Lower leg skin (tissue), 2 donors: Measurements from ENCODE around the gene FAM136A.

DNA sequence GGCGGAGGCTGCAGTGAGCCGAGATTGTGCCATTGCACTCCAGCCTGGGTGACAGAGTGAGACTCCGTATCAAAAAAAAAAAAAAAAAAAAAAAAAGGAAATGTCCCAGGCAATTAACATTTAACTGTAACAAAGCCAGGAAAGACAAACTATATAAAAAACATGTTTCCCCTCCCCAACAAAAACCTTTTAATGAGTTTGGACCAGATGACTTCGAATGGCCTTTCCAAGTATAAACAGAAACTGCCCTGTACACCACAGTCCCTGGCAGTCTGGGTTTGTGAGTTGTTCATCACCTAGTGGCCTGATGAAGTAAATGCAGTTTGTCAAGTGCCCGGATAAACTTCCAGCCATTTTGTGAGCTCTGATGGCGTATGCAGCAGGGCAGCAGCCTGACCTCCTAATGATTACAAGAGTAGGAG is 16.6 kb upstream of the PCBP1 start:
- PRO-cap, result bidirectional peak, plus-strand start at position 353 of the sequence, minus-strand start at position 274 of the sequence
- RAMPAGE, long total RNA, 2 experiments, result no peak in any of the 2 experiments

- PRO-cap, result no peak
- RAMPAGE, long total RNA, 2 experiments, result no peak in any of the 2 experiments
Observed at GRCh38 chr2:70083193-70084220, 3.8 kb upstream of the PCBP1 start.

DNA sequence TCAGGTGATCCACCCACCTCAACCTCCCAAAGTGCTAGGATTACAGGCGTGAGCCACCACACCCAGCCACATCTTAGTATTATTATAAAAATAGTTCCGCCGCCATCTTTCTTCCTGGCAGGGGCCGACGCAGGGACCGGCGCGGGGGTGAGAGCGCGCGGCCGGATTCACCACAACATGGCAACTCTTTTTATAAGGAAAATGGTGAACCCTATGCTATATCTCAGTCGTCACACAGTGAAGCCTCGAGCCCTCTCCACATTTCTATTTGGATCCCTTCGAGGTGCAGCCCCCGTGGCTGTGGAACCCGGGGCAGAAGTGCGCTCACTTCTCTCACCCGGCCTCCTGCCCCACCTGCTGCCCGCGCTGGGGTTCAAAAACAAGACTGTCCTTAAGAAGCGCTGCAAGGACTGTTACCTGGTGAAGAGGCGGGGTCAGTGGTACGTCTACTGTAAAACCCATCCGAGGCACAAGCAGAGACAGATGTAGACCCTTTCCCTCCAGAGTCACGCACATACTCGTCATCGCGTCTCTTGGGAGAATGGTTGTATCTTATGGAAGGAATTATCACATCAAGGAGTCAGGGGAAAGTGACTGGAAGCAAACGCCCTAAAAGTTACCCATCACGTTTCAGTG is 15.2 kb downstream of the PCBP1 start:
- PRO-cap, result no peak
- RAMPAGE, long total RNA, 2 experiments, result no peak in any of the 2 experiments

DNA sequence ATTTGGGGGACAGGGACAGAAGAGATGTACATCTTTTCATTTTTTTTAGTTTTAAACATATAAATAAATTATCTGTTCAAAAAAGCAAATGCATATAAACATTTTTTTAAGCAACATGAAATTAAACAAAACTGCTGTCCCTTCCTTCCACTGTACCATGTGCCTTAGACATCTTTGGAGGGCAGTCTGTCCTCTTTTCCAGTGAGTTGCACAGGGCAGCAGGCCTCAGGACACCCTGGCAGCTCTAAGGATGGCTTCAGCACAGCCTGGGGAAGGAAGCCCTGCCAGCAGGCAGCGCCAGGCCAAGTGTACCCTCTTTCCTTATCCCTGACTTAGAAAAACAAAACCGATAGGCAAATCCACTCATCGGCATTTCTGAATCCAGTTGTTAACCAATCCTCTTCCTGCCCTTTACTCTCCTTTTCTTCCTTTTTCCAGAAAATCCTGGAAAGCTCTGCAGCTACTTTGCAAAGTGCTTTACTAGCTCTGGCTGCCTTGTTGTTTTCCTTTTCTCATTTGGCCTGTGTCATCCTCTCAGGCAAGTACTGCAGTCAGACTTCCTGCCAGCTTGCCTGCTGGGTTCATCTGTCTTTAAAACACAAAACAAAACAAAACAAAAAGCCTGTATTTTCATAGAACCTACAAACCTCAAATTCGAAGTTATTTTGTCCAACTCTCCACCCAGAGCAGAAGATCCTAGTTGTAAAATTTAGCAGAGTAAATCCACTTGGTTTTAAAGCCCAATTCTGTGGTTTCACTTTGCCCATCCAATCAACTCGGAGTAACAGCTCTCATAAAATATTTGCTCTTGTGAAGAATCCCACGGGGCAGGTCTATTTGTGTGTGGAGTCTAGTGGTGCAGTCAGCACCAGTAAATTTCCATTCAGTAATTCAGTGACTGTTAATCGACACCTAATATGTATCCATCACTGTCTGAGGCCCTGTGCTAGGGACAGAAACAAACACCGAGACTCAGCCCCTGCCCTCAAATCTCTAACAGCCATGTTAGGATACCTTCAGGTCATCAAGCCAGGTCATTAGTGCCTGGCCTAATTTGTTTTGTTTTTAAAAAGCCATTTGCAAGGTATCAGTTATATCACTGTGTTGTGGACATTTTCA is 45.2 kb downstream of the PCBP1 start:
- PRO-cap, result bidirectional peak, plus-strand start at position 554 of the sequence, minus-strand start at position 377 of the sequence; bidirectional peak, plus-strand start at position 840 of the sequence, minus-strand start at position 783 of the sequence
- RAMPAGE, long total RNA, 2 experiments, result no peak in any of the 2 experiments

DNA sequence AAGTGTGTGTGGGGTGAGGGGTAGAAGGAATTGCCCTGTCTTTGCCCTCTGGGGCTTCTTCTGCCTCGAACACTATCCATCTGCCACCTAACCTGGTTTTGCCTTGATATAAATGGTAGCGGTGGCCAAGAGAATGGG is 49.9 kb downstream of the C2orf42 start:
- PRO-cap, result no peak
- RAMPAGE, long total RNA, 2 experiments, result no peak in any of the 2 experiments

GRCh38 chr2:70141158-70141329 is 49.8 kb downstream of the C2orf42 start:
- PRO-cap, result no peak
- RAMPAGE, long total RNA, 2 experiments, result no peak in any of the 2 experiments

DNA sequence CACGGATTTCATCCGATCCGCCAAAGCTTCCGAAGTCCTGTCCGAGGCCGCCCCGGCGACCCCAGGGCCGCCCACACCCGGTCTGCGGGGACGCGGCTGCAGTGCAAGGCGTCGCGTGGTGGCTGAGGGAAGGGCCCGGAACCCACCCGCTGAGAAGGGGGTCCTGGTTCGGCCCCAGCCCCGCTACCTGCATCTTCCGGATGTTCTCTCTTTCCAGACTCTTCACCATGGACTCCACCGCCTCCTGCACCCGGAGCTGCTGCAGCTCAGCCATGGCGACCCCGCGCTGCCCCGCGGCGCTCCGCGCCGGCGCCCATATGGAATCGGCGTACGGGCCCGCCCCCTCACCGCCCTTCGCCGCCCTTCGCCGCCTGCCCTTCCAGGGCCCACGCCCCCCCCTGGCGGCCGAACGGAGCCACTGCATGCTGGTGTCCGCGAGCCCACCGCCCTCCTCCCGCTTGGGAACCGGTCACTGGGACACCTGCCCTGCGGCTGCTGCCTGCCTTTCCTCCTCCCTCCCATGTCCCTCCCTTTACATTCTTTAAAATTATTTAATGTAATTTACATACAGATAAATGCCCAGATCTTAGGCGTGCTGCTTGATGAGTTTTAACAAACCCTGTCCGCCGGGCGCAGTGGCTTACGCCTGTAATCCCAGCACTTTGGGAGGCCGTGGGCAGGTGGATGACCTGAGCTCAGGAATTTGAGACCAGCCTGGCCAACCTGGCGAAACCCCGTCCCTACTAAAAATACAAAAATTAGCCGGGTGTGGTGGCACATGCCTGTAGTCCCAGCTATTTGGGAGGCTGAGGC is at the start of gene FAM136A:
Gene FAM136A, minus strand, starts transcription at position 330 of the 813 bp plus-strand sequence.
- PRO-cap, result unidirectional peak, minus-strand start at position 317 of the sequence
- RAMPAGE, long total RNA, 2 experiments, result start-site peak on the minus strand in 2 of 2 experiments, centred at position 308 of the sequence, 163 to 263 reads per replicate

GRCh38 chr2:70381745-70382281 is 79.9 kb upstream of the FAM136A start:
- PRO-cap, result no peak
- RAMPAGE, long total RNA, 2 experiments, result no peak in any of the 2 experiments

DNA sequence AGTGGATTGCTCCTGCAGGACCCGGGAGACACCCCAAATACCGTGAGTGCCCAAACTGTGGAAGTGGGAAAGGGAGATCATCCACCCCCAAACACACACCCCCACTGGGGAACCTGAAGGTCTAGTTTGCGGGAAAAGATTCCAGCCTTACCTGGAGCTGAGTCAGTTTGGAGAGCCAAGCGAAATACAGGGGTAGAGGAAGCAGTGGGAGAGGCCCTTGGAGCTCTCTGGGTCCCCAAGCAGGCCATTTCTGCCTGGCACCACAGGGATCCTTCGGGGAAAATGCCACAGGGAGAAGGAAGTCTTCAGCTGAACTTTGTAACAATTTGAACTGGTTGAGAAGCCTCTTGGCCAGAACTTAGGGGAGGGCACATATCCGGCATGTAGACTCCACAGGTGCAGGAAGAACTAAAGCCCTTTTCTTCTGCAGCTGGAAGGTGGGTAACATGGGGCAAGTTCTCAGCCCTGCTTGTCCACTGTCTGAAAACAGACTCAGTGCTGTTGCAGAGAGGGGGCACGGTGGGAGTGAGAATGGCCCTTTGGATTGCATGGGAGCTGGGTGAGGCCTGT is 101.3 kb upstream of the FAM136A start:
- PRO-cap, result no peak
- RAMPAGE, long total RNA, 2 experiments, result no peak in any of the 2 experiments

DNA sequence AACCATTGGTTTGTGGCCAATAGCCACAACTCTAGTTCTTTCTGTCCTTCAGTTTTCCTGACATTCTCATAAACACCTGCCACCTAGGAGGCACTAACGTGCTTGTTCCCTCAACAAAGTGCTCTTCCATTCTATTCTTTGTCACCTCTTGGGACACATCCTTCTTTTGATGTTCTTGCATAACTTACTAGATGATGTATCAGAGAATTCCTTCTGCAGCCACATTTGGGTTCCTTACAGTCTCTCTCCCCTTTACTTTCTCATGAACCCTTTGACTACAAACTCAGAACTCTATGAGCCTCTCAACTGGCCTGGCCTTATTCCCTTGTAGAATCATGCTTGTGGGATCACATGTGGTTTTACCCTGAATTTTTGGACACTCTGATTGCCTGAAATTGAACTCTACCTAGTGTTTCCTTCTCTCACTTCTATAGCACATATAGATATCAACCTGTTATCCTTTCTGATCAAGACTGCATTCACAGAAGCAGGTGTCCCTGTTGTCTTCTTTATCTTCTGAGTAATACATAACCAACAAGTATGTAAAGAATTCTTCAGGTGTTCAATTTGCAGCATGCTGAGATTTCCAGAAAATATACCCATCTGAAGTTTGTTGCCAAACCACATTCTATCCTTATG is 69.8 kb downstream of the TGFA start:
- PRO-cap, result no peak
- RAMPAGE, long total RNA, 2 experiments, result start-site peak on the minus strand in 1 of 2 experiments, centred at position 284 of the sequence, 5 reads per replicate

DNA sequence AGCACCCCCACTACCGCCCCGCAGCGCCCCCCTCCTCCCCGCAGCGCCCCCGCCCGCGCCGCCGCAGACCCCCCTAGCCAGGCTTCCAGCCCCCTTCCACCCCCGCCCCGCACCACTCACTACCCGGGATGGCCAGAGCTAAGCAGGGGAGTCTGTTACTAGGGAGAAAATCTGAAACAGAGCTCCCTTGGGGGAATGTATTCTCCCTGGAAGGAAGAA is 260 bp upstream of the ADD2 start:
- PRO-cap, result no peak
- RAMPAGE, long total RNA, 2 experiments, result no peak in any of the 2 experiments

GRCh38 chr2:71023680-71024275 is 29.1 kb upstream of the TEX261 start:
- PRO-cap, result no peak
- RAMPAGE, long total RNA, 2 experiments, result start-site peak on the plus strand in 1 of 2 experiments, at chr2:71024040-71024087 at its widest, 11 reads per replicate

DNA sequence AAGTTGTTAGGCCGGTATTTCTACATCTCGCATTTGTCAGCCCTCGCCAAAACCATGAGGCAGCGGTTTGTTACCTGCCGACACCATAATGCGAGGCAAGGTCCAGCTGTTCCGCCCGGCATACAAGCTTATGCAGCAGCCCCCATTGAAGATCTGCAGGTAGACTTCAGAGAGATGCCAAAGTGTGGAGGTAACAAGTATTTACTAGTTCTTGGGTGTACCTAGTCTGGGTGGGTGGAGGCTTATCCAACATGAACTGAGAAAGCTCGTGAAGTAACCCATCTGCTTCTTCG is 18.4 kb upstream of the NAGK start:
- PRO-cap, result unidirectional peak, plus-strand start at position 65 of the sequence
- RAMPAGE, long total RNA, 2 experiments, result start-site peak on the plus strand in 2 of 2 experiments, centred at position 62 of the sequence, 21 to 34 reads per replicate

GRCh38 chr2:71276253-71277337 is 49.7 kb upstream of the PAIP2B start:
- PRO-cap, result bidirectional peak, plus-strand start at chr2:71276583, minus-strand start at chr2:71276450
- RAMPAGE, long total RNA, 2 experiments, result no peak in any of the 2 experiments

DNA sequence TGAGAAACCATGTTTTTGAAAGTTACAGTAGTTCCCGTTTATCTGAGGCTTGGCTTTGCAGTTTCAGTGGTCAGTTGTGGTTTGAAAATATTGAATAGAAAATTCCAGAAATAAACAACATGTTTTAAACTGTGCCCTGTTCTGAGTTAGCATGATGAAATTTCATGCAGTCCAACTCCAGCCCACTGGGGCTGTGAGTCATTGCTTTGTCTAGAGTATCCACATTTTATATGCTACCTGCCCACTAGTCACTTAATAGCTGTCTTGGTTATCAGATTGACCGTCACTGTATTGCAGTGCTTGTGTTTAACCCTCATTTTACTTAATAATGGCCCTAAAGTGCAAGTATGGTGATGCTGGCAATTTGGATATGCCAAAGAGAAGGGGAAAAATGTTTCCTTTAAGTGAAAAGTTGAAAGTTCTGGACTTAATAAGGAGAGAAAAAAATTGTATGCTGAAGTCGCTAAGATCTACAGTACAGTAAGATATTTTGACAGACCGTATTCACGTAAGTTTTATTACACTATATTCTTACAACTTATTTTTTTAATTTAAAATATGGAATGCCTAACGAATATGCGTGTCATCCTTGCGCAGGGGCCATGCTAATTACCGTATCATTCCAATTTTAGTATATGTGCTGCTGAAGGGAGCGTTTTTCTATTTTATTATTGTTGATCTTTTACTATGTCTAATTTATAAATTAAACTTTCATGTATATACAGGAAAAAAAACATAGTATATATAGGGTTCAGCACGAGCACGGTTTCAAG is 47.8 kb downstream of the ZNF638 start:
- PRO-cap, result no peak
- RAMPAGE, long total RNA, 2 experiments, result no peak in any of the 2 experiments

DNA sequence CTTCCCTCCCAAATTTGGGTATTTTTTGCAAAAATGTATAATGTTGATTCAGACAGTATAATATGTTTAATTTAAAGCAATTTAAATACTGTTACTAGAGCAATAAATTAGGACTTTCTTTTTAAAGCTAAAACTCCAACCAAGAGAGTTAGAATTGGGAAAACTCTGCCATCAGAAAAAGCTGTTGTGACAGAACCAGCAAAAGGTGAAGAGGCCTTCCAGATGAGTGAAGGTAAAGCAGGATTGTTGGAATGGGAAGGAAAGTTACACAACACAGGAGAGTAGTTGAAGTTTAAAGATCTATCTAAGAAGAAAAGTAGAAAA is 38.1 kb upstream of the DYSF start:
- PRO-cap, result no peak
- RAMPAGE, long total RNA, 2 experiments, result no peak in any of the 2 experiments

GRCh38 chr2:71451782-71452157 is 14.7 kb upstream of the DYSF start:
- PRO-cap, result no peak
- RAMPAGE, long total RNA, 2 experiments, result no peak in any of the 2 experiments

GRCh38 chr2:71454304-71455112 is 12.0 kb upstream of the DYSF start:
- PRO-cap, result unidirectional peak, minus-strand start at chr2:71454448
- RAMPAGE, long total RNA, 2 experiments, result no peak in any of the 2 experiments

DNA sequence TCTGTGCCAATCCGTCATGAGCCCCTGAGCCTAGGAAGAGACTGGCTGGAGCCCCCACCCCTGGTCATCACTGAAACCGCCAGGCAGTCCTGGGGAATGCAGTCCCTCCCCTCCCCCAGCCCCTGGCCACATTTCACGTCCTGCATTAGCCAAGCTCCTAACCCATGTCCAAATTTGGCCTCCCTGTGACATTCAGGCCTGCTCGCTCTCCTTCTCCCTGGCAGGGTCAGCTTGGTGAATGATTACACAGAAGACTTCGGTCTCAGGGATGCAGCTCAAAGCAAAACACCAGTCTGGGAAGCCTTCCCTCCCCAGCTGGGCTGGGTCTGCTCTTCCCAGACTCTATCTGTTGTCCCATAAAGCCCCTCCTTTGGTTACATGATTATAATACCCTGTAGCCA is 10.3 kb upstream of the DYSF start:
- PRO-cap, result no peak
- RAMPAGE, long total RNA, 2 experiments, result no peak in any of the 2 experiments

DNA sequence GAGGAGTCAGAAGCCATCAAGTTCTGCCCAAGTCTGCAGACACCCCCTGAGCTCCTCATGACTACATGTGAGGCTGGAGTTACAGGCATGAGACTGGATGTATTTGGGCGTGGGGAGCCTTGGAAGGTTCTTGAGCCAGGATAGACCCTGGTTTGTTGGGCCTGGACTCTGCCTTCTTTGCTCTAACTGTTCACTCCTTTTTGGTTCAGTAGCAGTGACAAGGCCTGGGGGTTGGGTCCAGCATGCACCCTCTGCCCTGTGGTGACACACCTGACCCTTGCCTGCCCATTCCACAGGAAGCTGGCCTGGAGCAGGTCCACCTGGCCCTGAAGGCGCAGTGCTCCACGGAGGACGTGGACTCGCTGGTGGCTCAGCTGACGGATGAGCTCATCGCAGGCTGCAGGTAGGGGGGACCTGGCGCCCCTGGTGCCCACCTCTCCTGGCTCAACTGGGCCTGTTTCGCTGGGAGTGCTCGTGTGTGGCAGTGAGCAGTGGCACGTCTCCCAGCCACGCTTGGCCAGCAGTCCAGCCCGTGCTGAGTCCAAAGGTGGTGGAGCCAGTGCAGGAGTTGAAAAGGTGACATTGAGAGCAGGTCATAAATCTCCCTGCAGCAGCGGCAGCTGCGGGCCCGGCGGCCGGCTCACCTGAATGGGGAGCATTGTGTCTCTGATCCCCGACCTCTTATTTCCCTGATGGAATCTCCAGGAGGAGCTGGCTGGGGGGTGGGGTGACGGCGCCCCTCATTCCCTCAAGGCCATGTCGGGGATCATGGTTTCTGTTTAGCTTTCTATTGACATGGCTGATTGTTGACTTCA is 89.4 kb downstream of the DYSF start:
- PRO-cap, result no peak
- RAMPAGE, long total RNA, 2 experiments, result no peak in any of the 2 experiments